Suprapubic skin (tissue), 4 donors: ENCODE measurements around the genes RNF186 and VWA5B1.

DNA sequence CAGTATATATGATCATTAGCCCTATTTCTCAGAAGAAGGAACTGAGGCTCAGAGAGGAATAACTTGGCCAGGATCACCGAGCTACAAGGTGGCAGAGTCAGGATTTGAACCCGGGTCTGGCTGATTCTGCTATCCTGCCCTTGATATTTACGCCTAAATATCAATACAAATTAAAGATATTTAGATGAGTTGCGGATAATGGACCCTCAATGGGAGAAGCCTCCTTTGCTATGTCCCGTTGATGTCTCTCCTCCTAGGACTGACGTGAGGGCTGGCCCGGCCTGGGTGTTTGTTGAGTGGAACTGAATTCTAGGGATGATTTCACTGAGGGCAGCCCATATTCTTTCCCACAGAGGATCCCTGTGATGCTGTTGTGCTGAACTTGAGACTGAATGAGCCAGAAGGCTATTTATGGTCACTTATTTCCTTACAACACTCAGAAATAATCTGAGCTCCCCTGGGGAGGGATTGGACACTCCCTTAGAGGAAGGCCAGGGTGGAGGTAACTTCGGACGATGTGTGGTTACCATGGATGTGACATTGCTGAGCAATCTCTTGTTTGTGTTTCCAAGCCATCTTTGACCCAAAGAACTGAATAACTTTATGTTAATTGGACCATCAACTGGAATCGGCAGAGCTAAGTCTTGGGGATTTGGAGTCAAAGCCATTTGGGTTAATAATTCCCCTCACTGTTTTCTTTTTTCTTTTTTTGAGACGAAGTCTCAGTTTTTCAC lies 5.0 kb upstream of the TMCO4 start:
- PRO-cap, result no peak
- RAMPAGE, long total RNA, 4 experiments, result no peak in any of the 4 experiments

GRCh38 chr1:19814527-19815570 lies at the start of gene RNF186:
Gene RNF186, minus strand, starts transcription at chr1:19815283.
- PRO-cap, result no peak
- RAMPAGE, long total RNA, 4 experiments, result no peak in any of the 4 experiments

DNA sequence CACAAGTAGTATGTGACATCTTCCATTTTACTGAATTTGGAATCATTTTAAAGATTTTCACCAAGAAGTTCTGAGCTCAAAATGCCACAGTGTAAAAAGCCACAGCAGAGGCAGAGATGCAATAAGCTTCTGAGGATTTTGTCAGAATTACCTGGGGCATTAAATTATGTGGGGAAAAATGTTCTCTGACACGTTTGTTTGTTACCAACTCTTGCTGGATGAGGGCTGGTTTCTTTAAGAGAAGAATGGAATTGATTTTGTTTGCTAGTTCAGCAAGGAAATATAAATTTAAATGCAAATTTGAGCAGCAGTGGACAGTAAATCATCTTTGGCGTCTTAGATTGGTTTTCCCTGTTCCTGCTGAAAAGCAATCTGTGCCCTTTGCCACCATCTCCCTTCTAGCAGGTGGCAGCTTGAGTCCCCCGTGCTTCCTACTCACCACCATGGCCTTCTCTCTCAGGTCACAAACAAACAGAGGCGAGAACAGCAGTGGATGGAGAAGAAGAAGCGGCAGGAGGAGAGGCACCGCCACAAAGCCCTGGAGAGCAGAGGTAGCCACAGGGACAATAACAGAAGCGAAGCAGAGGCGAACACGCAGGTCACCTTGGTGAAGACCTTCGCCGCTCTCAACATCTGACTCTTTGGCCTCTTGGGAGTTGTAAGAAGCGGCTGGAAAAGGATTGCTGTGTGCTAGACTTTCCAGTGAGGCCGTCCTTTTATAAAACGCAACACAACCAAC lies 16.1 kb downstream of the PLA2G2E start:
- PRO-cap, result no peak
- RAMPAGE, long total RNA, 4 experiments, result no peak in any of the 4 experiments

DNA sequence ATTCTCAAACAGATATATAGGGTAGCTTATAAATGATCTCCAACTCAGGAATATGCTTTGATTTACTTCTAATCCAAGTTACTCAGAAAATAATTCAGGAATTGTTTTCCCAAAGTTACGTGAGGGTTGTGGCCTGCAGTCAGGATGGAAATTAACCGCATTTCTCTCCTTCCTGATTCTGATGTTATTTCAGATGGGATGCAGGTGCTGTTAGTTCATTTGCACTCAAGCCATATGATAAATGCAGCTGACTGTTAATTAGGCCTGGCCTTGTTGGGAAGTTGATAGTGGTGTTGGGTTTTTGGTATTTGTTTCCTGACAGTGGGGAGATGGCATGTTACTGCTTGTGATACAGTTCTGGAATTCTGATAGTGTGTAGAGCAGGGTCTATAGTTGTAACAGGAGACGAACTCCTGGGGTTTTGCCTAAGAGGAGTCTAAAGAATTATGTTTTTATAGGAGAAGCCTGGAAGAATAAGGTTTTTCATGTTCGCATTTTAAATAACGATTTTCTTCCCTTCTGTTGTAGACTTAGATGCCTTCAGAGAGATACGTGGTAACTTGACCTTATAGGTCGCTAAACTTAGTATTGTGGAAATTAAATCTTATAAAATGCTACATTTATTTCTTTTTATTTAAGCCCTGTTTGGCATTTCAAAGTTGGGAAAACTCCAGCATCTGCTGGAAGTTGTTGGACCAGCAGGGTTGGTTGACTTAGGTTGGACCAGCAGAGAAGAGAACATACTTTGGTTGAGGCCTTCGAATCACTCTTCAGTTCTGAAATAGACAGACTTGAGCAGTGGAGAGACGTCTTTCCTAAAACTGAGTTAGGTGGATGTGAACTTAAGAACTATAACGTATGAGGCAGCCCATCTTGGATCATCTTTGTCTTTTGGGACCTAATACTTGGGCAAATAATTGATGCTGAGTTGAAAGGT lies 15.0 kb downstream of the PLA2G2E start:
- PRO-cap, result no peak
- RAMPAGE, long total RNA, 4 experiments, result no peak in any of the 4 experiments

DNA sequence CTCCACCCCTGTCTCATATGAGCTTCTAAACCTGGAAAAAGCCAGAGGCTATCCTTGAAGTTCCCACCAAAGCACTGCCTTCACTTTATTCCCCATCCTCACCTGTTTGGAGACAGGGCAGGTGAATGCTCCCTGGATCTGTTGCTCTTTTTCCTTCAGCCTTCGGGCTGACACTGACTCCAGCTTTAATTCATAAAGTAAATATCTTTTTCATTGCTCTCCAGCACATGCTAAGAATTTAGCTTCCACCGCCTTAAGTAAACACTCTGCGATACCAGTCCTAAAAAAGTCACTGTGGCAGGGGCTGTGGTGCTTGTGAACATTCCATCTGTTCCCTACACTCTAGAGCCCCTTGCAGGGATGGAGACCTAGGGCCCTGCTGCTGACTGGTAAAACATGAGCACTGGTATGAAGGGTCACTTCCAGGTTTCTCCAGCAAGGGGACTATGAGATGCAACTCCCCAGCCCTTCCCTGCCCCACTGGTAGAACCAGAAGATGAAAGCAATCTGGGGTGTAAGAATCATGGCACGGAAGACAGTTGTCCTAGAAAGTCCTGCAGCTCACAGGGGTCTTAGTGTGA lies 932 bp upstream of the PLA2G2A start:
- PRO-cap, result no peak
- RAMPAGE, long total RNA, 4 experiments, result no peak in any of the 4 experiments

DNA sequence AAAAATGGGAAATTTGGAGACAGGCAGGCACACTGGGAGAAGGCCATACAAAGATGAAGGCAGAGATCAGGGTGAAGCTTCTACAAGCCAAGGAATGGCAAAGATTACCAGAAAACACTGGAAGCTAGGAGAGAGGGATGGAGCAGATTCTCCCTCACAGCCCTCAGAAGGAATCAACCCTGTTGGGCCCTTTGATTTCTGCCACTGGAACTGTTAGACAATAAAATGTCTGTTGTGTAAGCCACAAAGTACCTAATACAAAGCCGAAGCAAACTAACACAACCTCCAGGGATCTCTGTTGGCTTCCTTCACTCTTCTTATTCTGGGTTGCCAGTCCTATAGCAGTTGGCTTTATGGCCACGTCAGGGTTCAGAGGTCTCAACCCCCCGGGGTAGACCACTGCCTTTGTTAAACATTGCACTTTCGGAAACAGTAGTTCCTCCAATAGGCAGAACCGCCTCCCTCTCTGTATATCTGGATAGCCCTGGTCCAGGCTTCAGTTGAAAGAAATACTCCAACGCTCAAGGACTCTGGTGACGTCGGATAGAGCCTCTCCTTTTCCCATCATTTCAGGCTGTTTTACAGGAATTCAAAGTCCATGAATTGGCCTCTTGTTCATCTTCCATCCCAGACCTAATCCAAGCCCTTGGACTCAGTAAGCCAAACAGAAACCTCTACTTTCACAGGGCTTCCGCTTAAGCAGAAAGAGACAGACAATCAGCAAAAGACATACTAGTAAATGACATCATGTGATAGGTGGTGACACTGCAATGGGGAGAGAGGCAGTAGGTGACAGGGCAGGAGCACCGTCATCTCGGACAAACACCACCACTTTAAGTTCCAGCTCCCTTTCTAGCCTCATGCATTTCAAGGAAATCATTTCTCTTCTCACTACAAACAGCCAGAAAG lies 2.0 kb upstream of the PLA2G2A start:
- PRO-cap, result no peak
- RAMPAGE, long total RNA, 4 experiments, result no peak in any of the 4 experiments

DNA sequence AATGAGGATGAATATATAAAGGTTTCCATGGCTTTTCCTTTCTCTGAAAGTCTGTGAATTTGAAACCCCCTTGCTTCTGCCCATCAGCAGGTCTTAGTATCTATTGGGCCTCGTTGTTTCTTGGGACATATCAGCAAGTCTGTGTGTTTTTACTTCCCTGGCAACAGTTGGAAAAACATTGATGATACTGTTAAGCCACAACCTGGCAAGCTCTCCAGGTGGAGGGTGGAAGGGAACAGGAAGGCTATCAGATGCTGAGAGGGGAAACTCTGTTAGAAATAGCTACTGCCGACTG lies 4.7 kb upstream of the PLA2G2D start:
- PRO-cap, result unidirectional peak, plus-strand start at position 217 of the sequence
- RAMPAGE, long total RNA, 4 experiments, result no peak in any of the 4 experiments

GRCh38 chr1:20178545-20179332 lies 7.2 kb upstream of the UBXN10 start:
- PRO-cap, result no peak
- RAMPAGE, long total RNA, 4 experiments, result no peak in any of the 4 experiments

DNA sequence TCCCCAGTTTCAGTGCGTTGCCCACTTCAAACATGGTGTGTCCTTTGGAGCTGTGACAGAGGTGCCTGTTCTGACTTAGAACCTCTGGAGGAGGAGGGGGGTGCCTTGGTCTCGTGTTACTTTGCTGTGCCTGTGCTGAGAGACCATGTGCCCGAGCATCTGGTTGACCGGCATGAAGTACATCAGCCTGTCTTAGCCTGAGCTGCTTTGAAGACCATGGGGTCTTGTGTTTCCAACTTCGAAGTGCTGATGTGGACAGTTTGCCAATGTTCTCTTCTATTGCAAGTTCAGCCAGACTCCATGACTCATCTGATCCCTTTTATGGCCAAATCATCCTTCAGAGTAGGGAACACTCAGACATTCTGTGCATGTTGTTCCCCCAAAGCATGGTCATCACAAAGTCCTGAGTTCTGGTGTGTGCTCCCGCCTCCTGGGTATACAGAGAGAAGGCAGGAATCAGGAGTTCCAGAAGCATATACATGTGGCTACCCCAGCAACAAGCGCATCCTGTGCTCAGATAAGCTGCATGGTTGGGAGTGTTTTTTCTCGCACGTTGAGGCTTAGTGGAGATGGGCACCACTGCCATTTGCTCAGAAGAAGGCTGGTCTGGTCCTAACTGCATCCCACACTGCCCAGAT lies 6.1 kb upstream of the PLA2G2C start:
- PRO-cap, result no peak
- RAMPAGE, long total RNA, 4 experiments, result no peak in any of the 4 experiments

DNA sequence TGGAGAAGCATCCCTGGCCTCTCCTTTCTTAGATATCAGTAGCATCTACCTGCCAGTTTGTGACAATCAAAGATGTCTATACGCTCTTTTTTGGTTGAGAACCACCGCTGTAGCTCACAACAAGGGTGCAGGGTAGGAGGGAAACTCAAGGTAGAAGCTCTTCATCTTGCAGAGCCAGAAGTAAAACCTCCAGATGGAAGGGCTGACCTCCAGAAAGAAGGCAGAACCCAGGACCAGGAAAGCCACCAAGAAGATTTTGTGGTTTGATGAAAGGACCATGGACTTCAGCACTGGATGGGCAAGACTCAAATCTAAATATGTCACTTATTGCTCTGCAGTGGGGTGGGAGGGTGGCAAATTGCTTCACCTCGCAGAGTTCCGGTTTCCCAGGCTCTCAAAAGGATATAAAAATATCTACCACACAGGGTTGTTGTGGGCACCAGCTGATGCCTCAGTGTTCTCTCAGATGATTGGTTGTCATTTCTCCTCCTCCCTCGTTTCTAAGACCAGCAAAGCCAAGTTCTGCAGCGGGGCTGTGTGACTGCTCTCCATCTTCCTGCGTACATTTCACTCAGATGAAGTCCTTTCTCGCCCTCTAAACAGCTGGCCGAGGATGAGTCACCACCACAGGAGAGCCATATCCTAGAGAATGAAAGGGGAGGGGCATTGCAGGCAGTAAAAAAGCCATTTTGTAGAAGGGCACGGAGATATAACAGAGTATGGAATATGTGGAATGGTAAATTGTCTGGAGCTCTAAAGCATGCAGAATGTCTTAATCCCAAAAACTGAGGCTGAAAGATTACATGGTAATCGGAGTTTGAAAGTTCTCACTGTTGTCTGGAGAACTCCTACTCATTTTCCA lies 35.1 kb upstream of the VWA5B1 start:
- PRO-cap, result no peak
- RAMPAGE, long total RNA, 4 experiments, result no peak in any of the 4 experiments

DNA sequence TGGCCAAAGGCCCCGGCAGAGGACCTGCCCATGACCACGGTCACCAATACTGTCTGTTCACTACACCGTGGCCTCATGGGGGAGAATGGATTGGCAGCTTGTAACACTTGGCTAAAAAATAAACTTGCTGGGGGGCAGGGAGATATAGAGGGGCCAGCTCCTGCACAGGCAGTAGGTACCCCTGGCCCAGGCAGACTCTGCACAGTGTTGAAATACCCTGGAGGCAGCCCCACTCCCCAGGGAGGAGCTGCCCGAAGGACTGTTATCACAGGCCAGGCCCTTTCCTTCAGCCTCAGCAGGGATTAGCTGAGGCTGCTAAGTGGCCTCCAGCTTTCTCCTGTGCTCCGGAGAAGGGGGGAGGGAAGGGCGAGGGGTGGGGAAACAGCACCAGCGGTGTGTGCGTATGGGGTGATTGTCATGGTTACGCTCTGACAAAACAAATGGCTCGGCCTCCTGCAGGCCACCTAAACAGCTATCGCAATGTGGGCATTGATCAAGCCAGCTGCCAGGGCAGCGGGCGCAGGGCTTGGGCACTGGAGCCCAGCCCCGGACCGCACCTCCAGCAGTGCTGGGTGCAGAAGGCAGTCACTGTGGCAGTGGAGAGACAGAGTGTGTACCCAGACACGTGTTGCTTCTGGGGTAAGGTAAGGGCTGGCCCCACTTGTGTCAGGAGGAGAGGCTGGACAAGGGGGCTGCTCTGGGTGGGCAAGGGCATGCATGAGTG lies at the start of gene VWA5B1:
VWA5B1 (plus strand) TSS at position 431 of the 724 bp plus-strand sequence.
- PRO-cap, result no peak
- RAMPAGE, long total RNA, 4 experiments, result no peak in any of the 4 experiments

GRCh38 chr1:20684094-20684532 lies 22.9 kb upstream of the DDOST start:
- PRO-cap, result no peak
- RAMPAGE, long total RNA, 4 experiments, result no peak in any of the 4 experiments

GRCh38 chr1:20685009-20685454 lies 23.9 kb upstream of the DDOST start:
- PRO-cap, result unidirectional peak, minus-strand start at chr1:20685266
- RAMPAGE, long total RNA, 4 experiments, result no peak in any of the 4 experiments

DNA sequence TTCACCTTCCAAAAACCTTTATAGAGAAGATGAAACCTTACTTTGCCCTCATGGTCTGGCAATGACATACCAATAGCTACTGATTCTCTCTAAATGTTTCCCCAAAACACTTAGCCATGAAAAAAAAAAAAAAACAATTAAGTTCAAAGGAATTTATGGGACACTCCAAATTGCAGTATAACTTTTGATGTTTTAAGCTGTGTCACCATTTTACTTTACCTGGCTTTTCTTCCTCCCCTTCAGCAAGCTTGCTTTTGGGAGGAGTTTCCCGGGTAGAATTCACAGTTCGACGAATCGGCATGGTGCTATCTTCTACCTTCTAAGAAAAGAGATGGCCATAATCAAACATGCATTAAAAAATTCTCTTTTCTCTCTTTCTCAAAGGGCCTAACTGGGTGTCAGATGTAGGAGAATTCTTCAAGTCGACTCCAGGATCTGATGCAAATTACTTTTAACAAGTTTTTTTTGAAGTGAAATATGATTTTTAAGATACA lies 7.5 kb downstream of the HP1BP3 start:
- PRO-cap, result no peak
- RAMPAGE, long total RNA, 4 experiments, result start-site peak on the minus strand in 1 of 4 experiments, centred at position 274 of the sequence, 189 reads per replicate

GRCh38 chr1:20785853-20787067 lies 847 bp downstream of the HP1BP3 start:
- PRO-cap, result unidirectional peak, plus-strand start at chr1:20786421; unidirectional peak, plus-strand start at chr1:20786450; bidirectional peak, plus-strand start at chr1:20786926, minus-strand start at chr1:20786652
- RAMPAGE, long total RNA, 4 experiments, result start-site peak on the minus strand in 4 of 4 experiments, at chr1:20786640-20786675 at its widest, 27 to 262 reads per replicate

- PRO-cap, result no peak
- RAMPAGE, long total RNA, 4 experiments, result no peak in any of the 4 experiments
These were observed 64.1 kb upstream of the HP1BP3 start for GRCh38 chr1:20851100-20851709.

DNA sequence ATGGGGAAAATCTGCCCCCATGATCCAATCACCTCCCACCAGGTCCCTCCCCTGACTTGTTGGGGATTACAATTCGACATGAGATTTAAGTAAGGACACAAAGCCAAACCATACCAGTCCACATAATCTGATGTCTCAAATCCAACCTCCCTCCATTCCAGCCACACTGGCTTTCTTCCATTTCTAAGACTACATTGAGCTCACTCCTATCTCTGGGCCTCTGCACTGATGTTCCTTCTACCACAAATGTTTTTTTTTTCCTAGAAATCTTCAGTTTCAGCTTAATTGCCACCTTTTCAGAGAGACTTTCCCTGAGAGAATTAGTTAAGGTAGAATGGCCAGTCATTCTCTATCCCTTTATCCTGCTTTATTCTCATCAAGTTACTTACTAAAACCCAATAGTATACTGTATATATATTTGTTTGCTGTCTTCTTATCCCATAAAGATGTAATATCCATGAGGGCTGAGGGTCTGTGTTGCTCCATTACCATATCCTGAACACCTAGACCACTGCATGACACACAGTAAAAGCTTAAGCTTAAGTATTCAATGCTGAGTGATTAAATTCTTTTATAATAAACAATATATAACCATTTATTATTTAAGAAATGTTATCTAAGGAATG lies 92.1 kb downstream of the EIF4G3 start:
- PRO-cap, result no peak
- RAMPAGE, long total RNA, 4 experiments, result no peak in any of the 4 experiments

- PRO-cap, result no peak
- RAMPAGE, long total RNA, 4 experiments, result no peak in any of the 4 experiments
These were observed 9.5 kb downstream of the EIF4G3 start for GRCh38 chr1:21167136-21167720.

GRCh38 chr1:21261589-21262249 lies 28.5 kb downstream of the ECE1 start:
- PRO-cap, result bidirectional peak, plus-strand start at chr1:21262083, minus-strand start at chr1:21261890
- RAMPAGE, long total RNA, 4 experiments, result no peak in any of the 4 experiments

GRCh38 chr1:21298694-21299456 lies 8.6 kb upstream of the ECE1 start:
- PRO-cap, result no peak
- RAMPAGE, long total RNA, 4 experiments, result no peak in any of the 4 experiments